Bronchus fibroblast of lung (primary cell): ENCODE measurements around the genes TMEM14C, TMEM14B and MAK.

- RAMPAGE, long total RNA, result no peak
Measured at GRCh38 chr6:9456166-9456976, 958.5 kb downstream of the TFAP2A start.

- RAMPAGE, long total RNA, result no peak
Measured at GRCh38 chr6:9811038-9811436, 603.8 kb downstream of the TFAP2A start.

DNA sequence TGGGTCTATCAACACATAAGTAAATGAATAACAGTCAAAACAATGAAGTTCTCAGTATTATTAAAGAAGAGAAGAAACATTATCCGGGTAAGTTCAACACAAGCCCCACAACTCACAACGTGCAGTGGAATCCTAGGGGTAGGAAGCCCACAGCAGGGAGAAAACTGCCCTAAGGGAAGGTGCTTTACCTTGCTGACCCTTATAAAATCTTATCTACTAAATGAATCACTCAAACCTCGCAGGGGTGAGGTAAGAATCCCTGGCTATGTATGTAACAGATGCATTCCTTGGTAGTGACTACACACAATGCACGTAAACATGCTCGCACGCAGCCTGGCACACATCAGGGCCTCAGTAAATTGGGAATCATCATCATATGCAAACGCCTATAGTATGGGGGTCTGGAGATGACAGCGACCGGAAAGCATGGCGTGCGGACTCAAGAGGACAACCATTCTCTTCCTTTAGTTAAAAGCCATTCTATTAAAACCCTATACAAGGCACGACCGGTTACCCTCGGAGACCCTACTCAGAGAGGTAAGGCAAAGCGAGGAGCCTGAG, 11.3 kb downstream of the TFAP2A start:
- RAMPAGE, long total RNA, result no peak

DNA sequence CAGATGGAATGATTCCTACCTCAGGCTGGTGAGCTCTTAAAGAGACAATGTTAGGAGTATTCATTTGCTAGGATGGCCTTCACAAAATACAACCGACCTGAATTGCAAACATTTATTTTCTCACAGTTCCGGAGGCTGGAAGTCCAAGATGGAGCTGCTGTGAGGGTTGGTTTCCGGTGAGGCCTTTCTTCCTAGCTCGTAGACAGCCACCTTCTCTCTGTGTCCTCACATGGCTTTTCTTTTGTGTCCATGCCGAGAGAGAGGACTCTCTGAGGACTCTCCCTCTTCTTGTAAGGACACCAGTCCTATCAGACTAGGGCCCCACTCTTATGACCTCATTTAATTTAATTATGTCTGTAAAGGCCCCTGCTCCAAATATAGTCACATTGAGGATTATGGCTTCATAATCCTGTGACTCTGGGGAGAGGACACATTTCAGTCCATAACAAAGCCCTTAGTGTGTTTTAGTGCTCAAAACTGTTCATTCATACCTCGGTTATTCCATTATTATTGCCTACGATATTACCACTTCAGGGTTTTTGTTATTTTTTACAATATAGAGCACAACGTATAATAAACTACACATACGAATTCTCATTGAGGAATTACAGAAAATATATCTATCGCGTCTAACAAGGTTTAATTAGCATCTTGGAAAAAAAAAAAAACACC, 19.8 kb upstream of the TFAP2A start:
- RAMPAGE, long total RNA, result no peak

DNA sequence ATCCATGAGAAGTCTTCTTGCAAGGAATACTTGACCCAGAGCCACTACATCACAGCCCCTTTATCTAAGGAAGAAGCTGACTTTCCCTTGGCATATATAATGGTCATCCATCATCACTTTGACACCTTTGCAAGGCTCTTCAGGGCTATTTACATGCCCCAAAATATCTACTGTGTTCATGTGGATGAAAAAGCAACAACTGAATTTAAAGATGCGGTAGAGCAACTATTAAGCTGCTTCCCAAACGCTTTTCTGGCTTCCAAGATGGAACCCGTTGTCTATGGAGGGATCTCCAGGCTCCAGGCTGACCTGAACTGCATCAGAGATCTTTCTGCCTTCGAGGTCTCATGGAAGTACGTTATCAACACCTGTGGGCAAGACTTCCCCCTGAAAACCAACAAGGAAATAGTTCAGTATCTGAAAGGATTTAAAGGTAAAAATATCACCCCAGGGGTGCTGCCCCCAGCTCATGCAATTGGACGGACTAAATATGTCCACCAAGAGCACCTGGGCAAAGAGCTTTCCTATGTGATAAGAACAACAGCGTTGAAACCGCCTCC, 35.5 kb downstream of the GCNT2 start:
- RAMPAGE, long total RNA, result no peak

GRCh38 chr6:10690719-10691267, 3.6 kb downstream of the C6orf52 start:
- RAMPAGE, long total RNA, result no peak

DNA sequence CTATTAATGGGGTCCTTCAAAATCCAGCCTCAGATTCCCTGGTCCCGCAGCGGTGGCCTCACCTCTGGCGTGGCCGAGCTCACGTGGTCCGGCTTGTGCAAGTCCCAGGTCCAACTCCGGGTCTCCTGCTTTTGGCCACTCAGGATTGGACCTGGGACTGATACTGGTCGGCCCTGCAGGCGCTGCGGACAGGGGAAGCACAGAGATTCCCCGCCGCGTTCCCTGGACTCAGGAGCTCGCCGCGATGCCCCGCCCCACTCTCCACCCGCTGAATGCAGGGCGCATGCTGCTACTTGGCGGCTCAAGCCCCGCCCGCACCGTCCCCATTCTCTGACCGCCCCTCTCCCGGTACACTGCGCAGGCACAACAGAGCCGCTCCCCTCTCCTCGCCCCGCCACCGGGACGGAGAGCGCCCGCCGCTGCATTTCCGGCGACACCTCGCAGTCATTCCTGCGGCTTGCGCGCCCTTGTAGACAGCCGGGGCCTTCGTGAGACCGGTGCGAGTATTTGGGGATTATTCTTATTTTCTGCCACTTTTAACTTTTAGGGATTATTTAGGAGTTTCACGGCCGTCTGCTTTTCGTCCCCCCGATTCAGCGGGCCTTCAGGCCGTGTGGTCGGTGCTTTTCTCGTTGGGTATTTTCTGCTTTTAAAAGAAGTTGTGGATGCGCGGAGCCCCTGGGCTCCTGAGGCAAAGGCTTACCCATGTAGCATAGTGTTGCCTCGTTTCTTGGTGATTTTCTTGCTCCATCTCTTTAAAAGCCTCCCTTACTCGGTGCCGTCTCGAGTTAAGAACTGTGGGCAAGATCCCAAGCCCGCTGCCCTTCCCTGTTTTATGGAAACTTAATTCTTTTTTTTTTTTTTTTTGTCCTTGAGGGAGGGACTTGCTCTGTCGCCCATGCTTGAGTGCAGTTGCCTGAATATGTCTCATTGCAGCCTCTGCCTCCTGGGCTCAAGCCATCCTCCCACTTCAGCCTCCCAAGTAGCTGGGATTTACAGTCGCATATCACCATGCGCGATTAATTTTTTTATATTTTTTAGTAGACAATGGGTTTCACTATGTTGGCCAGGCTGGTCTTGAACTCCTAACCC, at the start of gene TMEM14C:
TMEM14C (plus strand) TSS at position 326 of the 1,092 bp plus-strand sequence.
- RAMPAGE, long total RNA, result start-site peak on the plus strand centred at position 399 of the sequence, 148 bp wide, 2,354 and 1,852 reads in 2 replicates

GRCh38 chr6:10747243-10747939, at the start of gene TMEM14B:
Gene TMEM14B (plus strand): TSS chr6:10747805.
- RAMPAGE, long total RNA, result start-site peak on the plus strand at chr6:10747759-10747860, 3,513 and 1,597 reads in 2 replicates

DNA sequence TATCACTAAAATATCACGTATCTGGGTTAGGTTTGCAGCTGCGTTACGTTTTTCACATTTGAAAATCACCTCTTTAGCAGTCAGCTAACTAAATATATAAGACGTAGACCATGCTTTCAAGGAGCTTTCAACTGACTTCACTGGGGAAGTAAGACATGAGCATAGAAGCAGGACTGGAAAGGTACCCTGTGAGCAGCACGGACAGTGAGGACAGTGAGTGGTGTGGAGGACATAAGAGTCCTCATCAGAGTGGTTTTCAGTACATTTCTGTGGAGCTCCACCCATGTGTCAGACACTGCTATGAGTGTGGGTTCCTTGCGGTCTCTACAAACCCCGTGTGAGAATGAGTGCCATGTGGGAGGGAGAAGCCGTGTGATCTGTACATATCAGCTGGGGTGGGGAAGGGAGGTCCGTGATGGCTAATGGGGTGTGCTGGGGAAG, 4.1 kb downstream of the TMEM14B start:
- RAMPAGE, long total RNA, result no peak

DNA sequence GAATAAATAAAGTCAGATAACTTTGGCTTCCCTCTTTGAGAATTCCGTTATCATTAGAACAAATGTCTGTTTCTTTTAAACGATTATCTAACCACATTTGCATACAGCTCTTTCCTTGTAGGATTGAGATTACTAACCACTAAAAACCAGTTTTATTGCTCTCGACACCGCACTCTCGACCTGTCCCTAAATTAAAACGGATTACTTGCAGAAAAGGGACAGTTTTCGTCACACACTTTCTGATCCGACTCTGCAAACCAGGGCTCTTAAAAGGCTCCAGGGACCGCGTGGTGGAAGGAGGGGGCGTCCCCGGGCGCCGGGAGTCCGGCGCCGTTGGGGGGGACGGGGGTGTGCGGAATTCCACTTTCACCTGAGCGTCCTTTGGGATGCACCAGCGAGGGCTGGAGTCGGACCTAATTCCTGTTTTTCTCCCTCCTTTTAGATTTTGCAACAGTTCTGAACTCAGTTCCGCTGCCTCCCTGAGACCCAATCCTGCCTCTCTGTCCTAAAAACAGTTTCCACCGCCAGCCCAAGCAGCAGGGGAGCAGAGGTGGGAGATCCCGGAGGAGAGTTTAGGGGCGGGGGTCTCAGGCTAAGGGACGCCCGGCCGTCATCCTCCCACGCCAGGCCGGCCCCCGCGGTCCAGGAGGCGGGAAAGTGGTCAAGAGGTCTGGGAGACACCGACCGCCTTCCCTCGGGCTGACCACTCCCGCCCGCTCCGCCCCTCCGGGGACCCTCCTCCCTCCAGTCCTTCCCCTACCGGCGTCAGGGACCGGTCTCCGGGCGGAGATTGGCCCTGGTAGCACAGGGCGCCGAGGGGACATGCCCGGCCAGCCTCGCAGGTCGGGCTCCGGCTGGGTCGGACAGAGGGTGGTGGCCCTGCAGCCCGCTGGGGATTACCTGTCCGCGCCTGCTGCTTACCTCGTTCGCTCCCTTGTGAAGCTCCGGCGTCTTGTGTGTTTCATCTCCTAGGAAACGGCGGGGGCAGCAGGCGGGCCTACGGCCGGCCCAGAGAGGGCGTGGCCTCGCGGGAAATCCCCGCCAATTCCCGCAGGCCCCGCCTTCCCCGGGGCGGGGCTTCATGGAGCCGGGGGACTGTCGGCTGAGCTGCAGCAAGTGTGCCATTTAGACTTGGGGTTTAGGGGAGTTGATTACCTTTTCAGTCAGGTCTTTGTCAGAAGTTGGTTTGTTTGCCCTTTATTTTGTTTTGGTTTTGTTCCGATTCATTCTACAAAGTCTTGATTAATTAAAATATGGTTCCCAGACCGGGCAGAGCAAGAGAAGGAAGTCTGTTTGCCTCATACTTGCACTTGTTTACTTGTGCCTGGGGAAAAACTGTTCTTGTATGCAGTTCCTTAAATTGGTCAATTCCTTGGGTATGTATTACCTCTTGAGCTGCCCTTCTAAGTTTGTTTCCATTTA, at the start of gene MAK:
MAK (minus strand) TSS at position 958 of the 1,422 bp plus-strand sequence.
- RAMPAGE, long total RNA, result no peak

DNA sequence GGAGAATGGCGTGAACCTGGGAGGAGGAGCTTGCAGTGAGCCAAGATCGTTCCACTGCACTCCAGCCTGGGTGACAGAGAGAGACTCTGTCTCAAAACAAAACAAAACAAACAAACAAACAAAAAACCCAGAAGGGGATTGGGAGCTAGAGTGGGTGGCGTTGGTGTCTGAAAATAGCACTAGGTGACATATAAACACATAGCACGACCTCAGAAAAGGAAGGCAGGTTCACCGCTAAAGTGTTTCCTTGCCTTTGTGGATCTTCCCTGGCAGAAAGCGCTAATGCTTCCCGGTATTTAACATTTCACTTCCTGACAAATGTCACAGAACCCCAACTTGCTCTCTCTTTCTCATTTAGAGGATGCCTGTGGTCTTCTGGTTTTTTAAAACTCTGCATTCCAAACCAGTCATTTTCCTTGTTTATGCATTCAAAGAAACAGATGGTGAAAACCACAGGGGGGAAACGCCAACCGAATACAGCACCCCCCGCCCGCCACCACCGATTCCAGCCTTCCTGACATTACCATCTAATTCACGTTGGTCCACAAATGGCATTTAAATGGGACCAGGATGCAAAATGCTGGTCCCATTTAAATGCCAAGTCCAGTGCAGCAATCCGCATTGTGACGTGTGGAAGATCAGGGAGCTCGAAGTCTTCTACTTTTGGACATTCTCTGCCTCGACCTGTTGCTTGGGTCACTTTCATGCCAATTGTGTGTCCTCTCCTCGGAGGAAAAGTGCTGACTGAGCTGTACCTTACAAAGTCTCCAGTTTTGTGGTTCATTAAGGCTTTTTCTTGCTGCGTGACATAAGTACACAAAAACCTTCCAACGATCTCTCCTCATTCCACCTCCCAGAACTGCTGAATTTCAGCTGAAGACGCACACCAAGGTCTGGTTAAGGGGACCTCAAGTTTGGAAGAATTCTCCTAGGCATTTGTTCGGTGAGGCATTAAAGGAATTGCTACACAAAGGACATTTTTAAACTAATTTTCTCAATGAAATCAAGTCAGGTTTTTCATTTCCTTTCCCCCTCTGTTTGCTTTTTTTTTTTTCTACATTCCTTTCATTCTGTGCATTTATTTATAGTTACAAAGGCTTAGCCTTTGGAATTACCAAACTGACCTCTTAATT, 35.9 kb downstream of the NEDD9 start:
- RAMPAGE, long total RNA, result no peak

DNA sequence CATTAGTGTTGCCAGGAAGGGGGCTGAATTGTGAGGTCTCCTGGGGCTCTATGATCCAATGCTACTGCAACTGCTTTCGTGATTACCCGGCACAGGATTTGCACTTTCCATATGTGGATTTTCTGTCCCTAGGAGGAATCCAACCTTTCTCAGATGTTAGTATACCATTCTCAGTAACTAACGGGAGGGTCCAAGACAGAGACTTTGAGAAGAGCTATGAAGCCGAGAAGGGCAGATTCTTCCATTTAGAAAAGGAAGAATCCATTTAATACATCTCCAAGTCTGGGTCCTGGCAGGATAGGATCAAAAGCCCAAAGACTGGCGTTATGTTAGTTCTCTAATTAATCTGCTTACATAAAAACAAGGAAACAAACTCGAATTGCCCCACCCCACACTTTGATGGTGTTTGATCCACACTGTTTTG, 35.1 kb downstream of the NEDD9 start:
- RAMPAGE, long total RNA, result no peak

DNA sequence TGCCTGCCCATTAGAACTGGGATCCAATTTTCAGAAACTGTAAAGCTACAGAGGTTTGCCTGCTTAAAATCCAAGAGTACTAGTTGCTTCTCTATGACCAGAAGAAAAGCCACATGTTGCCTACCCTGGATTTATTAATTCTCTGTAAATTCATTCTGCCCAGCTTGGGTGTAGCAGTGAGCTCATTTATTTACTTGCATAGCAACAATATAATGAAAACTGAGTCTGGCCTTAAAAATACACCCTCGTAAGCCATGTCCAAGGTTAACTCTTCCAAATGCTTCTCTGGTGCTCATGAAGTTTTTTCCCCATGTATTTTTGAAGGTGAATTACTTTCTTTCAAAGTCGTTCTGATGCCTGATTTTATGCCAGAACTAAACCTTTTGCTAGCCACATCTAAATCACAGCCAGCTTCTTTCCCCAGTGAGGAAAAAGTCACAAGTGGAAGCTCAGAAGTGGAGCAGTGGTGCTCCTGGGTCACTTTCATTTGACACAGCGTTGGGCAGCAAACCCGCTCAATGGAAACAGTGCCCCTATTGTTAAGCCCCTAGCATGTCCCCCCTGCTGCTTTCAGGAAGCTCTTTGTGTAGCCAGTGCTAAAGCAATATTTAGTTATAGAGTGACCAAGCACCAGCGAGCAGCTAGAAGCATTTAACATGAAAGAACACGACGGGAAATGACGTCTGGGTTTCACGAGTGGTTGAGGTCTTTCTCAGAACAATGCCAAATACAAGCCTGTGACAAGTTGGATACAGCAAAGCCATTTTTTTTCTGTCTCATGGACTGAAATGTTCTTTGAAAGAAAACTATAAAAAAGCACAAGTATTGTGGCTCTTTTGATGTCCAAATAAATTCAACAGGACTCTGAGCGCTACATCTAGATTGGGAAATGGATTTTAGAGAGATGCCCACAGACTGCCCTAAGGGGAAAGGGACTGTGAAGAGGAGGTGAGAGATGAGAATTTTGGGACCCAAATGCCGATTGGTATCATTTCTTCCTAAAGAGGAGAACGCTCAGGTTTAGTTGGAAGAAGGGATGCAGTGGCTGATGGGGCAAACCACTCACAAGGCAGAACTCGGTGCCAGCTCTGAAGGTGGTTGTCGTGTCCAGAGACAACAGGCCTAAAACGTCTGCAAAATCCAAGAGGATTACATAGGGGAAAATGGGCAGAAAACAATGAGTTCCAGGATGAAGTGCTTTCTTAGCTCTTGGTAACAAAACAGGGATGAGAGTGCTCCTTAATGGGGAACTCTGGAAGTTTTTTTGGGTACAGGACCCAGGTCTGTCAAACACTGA, 29.5 kb downstream of the NEDD9 start:
- RAMPAGE, long total RNA, result no peak

DNA sequence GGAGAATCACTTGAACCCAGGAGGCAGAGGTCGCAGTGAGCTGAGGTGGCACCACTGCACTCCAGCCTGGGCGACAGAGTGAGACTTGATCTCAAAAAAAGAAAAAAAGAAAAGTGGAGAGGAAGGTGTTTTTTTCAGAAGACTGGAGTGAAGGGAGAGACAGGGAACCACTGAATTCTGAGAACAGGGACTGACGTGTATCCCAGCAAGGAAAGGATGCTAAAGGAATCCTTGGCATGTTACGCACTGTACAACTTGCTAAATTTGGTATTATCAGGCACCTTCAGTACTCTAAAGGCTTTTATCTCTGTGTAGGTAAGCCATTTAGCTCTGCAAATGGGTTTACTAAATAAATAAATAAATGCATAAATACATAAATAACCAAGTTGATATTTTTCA, 4.0 kb downstream of the NEDD9 start:
- RAMPAGE, long total RNA, result no peak

GRCh38 chr6:11228876-11230220, 3.1 kb downstream of the NEDD9 start:
- RAMPAGE, long total RNA, result no peak

DNA sequence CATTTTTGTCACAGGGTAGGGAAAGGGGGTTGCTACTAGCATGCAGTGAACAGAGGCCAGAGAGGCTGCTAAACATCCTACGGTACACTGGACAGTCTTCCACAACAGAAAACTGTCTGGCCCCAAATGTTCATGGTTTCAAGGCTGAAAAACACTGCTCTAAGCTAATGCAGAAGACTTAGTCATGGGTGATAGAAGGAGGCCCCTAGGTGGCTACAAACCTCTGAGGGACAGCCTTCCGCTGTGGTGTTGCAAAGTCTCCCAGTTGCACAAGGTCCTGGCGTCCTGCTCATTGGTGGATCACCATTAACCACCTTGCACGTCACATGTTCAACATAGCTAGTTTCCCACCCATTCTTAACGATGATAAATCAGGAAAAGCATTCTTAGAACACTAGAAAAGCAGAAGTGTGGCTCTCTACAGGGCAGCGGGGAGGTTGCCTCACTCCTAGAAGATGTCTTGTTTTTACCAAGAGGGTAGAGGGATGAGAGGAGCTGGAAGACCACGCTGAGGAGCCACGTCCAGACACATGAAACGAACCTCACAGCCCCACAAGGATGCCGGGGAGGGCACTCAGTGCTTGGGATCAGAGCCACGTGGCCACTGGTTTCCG, 91.2 kb upstream of the NEDD9 start:
- RAMPAGE, long total RNA, result no peak

DNA sequence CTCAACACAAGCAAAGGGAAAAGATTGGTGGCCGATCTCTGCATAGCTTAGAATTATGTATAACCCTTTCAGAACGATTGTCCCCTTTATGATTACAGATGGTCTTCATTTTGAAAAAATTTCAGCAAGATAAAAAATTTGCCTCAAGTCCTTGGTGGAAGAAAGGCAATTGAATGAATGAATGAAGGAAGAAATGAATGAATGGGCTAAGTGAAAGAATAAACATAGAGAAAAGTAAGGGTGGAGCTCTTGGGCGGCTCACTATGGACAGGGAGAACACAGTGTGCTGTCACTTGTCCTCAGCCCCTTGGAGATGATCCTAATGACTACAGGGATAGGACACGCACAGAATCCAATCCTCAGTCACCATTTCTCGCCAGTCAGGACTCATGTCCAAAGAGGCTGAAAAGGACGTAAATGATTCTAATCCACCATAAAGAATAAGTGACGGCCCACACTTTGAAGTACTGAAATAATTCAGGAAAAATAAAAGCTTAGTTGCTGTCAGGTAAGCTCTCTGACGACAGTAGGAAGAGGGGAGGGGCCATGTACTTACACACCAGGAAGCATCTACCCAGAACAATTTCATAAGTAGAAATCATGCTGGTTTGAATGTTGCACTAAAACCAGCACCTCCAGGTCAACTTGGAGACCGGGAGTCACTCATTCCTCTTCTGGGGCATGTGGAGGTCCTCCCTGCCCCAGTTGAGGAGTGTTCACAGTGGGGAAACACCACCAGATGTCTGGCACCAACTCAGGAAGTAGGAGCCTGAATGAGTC, 149.0 kb upstream of the NEDD9 start:
- RAMPAGE, long total RNA, result no peak

DNA sequence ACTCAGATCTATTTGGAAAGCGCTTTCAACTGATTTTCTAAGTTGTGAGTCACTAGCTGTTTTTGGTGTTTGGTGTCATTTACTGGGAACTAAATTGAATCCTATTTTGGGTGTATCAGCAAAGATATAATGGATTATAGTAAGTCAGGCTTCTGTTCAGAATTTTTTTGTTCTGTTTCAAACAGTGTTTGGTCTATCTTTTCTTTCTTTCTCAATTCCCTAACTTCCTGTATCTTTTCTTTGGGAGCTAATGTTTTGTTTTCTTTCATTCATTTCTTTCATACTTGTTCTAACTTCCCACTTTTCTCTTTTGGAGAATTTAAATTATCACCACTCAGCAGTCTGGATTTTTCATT, 104.4 kb upstream of the TMEM170B start:
- RAMPAGE, long total RNA, result no peak

DNA sequence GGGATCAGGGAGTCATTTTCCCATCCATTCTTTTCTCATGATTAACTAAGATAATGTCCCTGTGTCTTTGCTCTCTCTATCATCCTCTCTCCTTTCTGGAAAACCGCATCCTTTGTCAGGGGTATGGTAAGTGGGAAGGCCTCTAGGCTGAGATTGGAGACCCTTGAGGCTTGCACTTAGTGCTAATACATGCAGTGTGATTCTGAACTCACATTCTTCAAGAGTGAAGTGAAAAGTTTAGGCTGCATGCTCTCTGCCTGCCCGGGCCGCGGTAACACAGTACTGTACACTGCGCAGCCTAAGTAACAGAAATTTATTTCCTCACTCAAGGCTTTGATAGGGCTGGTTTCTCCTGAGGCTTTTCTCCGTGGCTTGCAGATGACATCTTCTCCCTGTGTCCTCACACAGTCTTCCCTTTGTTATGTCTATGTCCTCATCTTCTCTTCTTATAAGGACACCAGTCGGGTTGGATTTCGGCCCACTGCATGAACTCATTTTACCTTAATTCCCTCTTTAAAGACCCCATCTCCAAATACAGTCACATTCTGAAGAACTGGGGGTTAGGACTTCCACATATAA, 51.1 kb upstream of the TMEM170B start:
- RAMPAGE, long total RNA, result no peak

DNA sequence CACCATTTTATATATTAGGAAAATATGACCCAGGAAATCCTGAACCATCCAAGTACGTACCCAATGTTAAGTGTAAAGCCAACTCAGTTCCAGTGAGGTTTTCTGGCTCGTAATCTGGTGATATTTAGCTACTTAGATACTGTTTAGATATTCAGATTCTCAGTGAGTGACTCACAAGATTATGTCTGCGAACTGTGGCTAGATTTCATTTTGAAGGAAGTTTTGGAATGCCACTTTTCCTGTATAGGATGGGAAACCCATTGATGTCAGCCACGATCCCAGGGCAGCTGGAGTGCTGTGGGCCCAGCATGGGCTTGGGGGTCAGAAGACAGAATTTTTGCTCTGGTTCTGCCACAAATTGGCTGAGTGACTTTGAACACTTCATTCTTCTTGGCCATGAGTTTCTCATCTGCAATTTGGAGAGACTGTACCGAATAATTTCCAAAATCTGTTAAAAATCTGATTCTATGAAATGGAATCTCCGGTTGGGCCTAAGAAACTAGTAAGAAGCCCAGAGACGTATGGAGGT, 76.4 kb downstream of the TMEM170B start:
- RAMPAGE, long total RNA, result no peak